GM19240 (cell line): ENCODE measurements around the genes WASF2 and THEMIS2.

DNA sequence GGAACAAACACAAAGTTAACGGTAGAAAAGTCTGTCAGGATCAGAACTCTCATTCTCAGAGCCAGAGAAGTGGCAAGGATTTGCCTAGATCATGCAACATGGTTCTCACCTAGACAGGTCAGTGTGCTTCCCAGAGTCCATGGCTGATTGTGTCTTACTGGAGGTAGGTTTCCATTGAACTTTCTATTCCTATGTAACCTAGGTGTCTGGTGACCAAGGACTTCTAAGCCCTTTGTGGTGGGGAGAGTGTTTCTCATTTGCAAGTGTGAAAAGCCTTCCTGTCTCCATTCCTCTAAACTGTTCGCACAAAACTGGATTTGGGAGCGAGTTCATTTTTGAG is 1.0 kb downstream of the NUDC start:
- RRBS = no CpG with 5 or more reads among the region's 3 CpGs

DNA sequence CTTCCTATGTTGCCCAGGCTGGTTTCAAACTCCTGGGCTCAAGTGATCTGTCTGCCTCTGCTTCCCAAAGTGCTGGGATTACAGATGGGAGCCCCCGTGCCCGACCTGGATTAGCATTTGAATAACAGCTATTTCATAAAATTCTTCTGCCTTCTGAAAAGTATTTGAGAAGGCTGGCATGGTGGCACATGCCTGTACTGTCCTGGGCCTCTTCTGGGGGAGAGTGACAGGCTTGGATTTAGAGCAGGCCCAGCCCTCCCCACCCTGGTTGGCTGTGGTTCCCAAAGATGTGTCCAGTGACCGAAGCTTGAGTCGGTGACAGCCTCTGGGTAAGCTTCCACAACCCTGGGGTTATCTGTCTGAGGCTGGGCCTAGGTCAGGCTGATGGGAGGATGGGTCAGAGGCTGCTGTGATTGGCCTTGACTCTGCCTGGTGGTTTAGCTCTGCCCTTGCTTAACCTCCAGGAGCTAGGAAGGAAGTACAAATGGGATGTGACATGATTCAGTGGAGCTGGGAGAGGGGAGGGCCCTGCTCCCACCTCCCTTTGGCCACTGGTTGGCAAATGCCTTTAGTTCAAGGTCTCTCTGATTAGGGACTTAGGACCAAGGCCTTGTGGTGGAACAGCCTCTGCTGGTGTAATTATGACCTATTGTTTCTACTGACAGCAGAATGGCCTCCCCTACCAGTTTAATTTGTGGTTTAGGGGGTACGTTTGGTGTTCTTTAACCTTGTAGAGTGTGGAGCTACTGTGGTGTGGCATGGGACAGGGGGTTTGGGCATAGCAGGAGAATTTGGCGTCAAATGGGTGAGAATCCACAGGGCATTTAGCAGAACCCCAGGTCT is 16.5 kb downstream of the NUDC start:
- RRBS = no CpG with 5 or more reads among the region's 6 CpGs

DNA sequence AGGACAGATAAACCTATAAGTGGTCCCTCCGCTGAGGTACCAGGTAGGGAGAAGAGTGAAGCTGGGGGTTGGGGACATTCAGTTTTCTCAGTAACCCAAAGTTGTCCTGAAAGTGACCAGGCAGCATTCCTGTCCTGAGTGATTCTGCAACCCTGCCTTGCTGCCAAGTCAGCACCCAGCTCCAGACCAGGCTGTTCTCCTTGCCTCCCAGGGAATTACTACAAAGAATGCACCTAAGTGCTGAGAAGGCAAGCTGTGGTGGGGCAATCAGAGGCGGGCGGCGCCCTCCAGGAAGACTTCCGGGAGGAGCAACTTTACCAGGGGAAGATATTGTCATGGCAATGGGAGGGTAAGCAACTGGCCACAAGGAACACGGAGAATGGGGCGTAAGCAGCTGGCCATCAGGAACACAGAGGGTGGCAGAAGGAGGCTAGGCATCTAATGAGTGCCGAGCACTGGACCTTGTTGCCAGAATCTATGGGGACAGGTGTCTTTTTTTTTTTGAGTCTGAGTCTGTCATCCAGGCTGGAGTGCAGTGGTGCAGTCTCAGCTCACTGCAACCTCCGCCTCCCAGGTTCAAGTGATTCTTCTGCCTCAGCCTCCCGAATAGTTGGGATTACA is 4.4 kb downstream of the TENT5B start:
- RRBS = no CpG with 5 or more reads among the region's 10 CpGs

DNA sequence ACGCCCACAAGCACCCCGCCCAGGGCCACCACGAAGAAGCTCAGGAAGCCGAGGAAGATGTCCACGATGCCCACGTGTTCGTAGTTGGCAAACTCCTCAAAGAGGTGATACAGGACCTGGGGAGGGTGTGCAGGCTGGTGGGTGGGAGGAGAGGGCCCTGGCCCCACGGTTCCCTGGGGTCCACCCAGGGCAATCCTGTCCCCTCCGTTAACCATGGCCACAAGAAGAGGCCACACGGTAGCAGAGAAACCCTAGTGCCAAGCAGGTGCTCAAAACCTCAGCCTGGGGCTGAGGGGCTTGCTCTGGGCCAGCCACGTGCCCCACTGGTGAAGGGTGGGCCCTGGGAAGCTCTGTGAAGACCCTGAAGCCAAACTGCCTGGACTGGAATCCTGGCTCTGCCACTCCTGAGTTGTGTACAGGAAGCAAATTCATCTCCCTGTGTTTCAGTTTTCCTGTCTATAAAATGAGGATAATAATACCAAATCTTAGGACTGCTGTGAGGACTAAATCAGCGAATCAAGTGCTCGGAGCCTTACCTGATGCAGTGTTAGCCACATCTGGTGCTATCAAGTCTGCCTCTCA is 45.2 kb downstream of the SLC9A1 start:
- RRBS = no CpG with 5 or more reads among the region's 13 CpGs

GRCh38 chr1:27116680-27117456 is 38.1 kb downstream of the SLC9A1 start:
- RRBS = no CpG with 5 or more reads among the region's 6 CpGs

DNA sequence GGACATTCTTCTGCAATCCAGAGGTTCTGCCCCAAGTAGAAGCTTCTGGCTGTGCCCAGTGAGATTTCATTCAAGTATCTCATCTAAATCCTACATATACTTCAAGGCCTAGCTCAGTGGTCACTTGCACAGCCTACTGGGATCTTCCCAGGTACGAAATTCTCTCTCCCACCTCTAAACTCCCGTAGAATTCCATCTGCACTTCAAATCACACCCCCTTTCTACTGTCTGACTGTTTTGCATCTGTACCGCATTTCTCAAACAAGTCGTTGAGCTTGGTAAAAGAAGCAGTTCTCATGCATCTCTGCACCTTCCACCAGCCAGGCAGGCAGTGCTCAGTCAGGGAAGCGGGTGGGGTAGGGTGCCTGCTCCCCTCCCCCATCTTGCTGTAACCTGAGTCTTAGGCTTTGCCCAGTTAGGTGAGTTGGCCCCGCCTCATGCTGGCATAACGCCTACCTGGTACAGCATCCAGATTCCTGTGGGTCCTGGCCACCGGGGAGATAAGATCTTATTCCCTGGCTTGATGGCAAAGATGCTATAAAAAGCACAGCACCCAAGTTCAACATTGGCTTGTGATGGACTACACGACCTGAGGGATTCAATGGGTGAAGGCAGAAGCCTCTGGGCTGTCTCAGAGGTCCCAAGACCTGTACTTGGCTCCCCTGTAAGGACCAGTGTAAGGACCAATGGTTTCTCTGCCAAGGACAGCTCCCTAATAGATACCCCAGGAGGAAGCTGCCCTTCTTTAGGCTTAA is 13.4 kb downstream of the SLC9A1 start:
- RRBS = no CpG with 5 or more reads among the region's 9 CpGs

DNA sequence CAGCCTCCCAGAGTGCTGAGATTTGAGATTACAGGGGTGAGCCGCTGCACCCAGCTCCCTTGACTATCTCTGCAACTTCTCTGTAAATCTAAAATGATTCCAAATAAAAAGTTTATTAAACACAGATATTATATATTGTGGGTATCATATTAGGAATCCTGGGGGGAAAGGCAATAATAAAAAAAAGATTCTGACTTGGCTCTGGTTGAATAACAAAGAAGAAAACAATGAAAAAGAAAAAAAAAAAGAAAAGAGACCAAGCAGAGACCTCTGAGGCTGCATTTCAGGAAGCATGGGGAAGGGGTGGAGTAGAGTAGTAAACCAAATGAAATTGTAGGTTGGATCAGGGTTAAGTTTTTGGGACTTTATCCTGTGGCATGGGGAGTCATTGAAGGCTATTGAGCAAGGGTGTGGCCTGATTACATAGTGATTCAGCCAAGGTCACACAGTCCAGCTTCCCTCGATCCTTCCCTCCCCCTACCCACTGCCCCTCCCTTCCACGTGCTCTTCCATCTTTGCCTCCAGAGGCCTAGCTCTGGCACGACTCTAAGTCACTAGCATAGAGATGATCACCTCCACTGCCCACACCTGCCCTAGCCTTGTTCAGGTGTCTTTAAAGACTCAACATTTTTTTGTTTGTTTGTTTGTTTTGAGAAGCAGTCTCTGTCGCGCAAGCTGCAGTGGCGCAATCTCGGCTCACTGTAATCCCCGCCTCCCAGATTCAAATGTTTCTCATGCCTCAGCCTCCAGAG is 37.0 kb upstream of the SLC9A1 start:
- RRBS = no CpG with 5 or more reads among the region's 9 CpGs

DNA sequence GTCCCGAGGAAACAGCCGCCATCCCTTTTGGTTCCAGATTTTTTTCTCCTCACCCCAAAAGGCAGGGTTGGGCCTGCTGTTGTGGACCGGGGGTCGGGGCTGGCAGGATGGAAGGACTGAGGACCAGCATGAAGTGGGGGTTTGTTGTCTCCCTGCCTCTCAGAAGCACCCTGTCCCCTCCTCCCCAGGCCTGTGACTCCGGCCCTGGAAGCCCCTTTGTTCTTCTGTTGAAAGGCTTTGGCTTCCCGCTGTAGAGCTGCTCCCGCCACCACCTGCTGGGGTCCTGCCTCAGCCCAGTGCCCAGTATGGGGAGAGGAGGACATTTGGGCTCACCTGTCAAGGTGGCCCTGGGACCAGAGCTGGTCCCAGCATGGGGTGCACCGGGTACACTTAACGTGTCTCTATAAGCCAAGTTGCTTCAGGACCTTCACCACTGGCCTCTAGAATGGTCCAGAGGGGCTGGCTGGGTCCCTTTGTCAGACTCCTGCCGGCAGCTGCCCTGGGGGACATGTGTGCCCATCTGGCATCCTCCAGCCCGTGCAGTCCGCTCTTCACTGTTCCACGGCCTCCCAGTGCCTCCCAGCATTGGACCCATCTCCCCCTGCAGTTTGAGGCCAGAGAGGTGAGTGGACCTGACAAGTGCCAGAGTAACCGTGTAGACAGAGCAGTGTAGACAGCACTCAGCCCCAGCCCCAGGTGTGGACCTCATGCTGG is 6.2 kb upstream of the SYTL1 start:
- RRBS = 95% methylated on average over 2 of the region's 14 CpGs

DNA sequence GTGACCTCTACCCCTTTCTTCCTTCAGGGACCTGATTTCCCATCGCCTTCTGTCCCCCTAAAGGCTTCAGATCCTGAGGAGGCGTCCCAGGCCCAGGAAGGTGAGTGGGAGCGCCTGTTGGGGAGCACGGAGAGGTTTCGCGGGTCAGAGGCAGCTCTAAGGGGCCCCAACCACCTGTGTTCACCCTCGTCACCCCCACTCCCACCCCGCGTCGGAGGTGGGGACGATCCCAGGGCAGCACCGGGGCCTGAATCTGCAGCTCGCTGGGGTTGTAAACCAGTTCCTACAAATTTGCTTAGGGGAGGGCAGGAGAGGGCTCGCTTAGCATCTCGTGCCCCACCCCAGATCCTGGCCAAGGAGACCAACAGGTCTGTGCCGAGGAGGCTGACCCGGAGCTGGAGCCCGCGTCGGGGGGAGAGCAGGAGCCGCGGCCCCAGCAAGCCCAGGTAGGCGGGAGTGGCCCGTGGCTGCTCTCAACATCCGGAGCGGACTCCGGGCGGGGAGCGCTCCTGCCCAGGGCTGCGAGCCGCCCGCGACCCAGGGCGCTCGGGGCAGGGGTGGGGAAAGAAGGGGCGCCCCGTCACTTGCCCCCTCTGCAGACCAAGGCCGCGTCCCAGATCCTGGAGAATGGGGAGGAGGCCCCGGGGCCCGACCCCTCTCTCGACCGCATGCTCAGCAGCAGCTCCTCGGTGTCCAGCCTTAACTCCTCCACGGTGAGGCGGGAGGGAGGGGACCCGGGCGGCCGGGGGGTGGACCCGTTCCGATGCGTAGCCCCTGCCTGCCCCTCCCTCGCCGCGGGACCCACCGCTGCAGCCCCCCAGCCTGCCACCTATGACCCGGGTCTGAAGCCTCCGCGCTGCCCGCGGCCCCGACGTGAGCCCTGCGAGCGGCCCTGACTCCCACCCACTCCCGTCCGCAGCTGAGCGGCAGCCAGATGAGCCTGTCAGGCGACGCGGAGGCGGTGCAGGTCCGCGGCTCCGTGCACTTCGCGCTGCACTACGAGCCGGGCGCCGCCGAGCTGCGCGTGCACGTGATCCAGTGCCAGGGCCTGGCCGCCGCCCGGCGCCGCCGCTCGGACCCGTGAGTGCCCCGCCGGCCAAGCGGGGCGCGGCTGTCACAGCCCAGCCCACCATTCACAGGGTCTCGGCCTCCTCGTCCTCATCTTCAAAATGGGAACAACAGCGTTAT is 7.6 kb downstream of the SYTL1 start:
- RRBS = 34% methylated on average over 30 of the region's 101 CpGs

DNA sequence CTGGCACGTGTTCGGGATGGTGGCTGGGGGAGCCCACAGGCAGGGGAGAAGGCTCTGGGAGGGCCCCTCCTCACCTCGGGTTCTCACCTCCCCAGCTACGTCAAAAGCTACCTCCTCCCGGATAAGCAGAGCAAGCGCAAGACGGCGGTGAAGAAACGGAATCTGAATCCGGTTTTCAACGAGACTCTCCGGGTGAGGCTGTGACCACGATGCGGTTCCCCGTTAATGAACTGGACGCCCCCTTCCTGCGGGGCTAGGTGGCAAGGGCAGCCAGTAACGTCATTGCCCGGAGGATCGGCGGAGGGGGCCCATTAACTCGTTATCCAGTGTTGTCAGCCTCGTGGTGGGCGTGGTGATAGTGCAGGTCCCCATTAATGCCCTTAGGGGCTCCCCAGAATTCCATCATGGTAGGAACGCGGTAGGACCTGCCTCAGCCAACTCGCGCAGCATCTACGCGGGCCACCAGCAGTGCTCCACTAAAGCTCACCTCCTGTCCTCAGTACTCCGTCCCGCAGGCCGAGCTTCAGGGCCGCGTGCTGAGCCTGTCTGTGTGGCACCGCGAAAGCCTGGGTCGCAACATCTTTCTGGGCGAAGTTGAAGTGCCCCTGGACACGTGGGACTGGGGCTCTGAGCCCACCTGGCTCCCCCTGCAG is 8.6 kb downstream of the SYTL1 start:
- RRBS = 94% methylated on average over 6 of the region's 40 CpGs

DNA sequence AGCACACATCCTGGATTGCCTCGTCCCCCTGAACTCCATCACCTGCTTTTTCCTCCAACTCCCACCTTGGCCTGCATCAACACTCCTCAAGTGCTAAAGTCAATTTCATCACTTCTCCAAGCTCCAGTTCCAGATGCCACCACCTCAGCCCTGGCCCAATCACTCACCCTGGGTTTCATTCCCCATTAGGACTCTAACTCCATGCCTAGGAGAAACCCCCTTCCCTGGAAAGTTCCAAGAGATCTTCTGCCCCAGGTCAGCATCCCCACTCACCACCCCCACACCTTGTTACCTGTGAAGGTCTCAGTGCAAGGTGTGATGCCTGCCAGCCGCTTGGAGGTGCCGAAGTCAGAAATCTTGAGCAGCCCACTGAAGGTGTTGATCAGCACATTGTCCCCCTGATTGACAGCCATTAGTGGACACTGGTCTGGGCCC is 7.6 kb downstream of the MAP3K6 start:
- RRBS = no CpG with 5 or more reads among the region's 3 CpGs

DNA sequence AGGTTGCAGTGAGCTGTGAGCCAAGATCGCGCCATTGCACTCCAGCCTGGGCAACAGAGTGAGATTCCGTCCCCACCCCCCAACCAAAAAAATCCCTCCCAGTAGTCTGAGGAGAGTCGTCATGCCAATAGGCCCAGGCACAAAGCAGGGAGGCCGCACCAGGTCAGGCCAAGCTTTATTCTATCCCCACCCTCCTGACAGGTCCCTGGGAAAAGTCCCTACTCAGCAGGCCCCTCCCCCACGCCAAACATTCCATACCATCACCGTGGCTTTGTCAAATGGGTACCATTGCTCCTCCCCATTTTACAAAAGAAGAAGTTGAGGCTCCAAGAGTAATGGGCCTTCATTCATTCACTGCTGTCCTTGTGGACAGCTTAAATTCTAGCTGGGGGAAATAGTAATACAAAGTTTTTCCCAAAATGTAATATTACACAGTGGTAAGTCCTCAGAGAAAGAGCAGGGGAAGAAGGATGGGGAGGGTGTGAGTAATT is 5.4 kb downstream of the GPR3 start:
- RRBS = no CpG with 5 or more reads among the region's 7 CpGs

DNA sequence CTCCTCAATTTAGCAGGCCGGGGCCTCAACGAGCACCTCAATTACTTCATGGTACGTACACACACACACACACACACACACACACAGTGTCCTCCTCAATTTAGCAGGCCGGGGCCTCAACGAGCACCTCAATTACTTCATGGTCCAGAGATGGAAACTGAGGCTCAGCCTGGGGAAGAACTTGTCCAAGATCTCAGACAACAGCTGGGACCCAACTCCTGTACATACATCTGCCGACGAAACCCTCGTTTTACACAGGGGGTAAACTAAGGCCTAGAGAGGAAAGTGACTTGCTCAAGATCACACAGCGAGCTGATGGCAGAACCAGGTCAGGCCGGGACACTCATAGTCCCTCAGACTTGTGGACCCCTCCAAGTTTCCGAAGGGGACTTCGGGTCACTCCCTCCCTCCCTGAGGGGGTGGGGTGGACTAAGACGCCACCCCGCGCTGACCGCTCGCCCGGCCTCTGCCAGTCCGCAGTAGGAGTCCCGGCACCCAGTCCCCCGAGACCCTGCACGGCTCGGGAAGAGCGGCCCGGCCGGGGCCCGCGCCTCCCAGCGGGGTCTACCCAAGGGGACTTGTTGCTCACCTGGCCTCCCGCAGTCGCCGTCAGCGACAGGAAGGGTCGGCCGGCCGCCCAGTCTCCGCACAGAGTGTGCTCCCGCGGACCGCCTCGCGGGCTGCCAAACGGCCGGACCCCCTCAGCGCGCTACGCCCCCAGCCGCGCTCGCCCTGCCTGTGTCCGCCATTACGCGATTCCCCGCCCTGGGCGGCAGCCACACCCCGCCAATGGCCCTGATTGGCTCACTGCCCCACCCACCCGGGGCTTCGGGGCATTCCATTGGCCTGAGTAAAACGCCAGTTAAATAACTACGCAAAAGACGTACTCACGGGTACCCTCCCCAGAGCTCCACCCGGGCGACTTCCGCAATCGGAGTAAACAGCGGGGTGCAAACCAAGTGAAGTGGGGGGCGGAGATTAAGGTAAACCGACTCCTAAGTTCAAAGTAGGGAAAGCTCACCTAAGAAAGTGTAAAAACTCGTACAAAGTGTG is at the start of gene WASF2:
Gene WASF2, minus strand, starts transcription at position 771 of the 1,053 bp plus-strand sequence.
- RRBS = 1% methylated on average over 25 of the region's 70 CpGs

- RRBS = no CpG with 5 or more reads among the region's 24 CpGs
Observed at GRCh38 chr1:27526809-27527706, 37.1 kb upstream of the WASF2 start.

- RRBS = no CpG with 5 or more reads among the region's 13 CpGs
Observed at GRCh38 chr1:27536677-27537331, 46.8 kb upstream of the WASF2 start.

DNA sequence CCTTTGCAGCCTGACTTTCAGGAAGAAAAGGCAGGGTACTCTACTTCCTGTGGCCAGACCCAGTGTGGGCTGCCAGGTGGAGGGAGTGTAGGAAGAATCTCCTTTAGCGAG is 33.0 kb downstream of the AHDC1 start:
- RRBS = no CpG with 5 or more reads among the region's 1 CpG

DNA sequence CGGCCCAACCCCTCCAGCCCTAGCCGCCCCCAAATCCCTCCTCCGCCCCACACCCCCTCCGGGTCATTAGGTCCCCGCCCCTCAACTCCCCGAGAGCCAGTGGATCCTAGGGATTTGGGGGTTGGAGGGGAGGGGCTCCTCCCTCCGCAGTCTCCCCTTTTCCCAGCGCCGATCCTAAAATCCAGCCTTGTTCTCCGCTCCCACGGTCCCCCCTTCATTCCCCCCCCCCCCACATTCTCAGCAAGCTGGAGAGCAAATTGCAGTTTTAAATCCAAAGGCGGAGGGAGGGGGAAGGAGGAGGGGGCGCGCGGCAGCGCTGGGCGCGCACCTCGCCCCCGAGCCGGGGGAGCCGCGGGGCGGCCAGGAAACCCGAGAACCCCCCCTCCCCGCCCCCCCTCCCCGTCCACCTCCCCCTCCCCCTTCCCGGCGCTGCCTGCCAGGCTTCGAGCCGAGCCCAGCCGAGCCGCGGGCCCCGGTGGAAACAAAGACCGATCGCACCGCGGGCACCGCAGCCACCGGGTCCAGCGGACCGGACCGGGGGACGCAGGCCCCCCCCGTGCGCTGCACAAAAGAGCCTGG is 1.1 kb downstream of the AHDC1 start:
- RRBS = 3% methylated on average over 27 of the region's 47 CpGs

DNA sequence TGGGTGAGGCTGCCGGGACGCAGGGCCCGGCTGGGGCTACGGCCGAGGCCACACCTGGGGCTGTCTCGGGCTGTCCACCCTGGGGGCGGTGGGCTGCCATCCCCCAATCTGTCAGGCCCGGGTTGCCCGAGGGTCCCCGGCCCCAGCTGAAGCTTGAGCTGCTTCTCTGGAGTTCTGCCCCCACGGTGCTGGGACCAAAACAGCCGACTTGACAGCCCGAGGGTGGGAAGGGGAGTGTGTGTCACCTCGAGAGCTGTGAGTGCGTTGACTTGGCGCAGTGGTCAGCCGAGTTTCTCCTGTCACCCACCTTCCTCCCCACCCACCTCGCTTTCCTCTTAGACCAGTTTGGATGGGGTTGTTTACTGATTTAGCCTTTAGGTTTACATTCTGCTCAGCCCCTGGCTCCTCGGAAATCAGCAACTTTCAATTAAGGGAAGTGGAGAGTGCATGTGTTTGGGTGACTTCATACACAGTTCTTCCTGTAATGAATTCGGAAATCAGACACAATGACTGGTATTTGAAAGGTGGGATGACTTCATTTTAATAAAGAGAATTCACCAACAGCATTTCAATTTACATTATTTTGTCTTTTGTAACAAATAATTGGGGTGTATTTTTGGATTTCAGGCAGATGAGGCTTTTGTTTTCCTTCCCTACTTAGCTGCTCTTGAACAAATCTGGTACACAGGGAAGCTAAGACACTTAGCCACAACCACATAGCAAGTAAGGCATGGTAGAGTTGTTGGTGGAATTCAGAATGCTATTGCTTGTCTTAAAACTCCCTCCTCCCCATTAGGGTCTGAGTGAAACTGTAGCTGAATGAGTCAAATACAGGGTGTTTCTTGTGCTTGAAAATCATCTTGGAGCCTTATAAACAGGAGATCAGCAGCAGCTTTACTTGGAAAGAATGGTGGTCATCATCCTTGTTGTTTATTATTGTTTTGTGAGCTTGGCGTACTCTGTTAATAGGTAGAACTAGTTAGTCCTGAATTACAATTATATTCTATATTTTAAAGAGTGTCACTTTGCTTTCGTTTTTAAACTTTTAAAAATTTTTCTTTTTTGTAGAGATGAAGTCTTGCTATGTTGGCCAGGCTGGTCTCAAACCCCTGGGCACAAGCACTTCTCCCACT is 823 bp downstream of the STX12 start:
- RRBS = 4% methylated on average over 5 of the region's 22 CpGs

GRCh38 chr1:27872158-27872728 is at the start of gene THEMIS2:
THEMIS2 (plus strand) TSS chr1:27872544.
- RRBS = 1% methylated on average over 7 of the region's 46 CpGs

DNA sequence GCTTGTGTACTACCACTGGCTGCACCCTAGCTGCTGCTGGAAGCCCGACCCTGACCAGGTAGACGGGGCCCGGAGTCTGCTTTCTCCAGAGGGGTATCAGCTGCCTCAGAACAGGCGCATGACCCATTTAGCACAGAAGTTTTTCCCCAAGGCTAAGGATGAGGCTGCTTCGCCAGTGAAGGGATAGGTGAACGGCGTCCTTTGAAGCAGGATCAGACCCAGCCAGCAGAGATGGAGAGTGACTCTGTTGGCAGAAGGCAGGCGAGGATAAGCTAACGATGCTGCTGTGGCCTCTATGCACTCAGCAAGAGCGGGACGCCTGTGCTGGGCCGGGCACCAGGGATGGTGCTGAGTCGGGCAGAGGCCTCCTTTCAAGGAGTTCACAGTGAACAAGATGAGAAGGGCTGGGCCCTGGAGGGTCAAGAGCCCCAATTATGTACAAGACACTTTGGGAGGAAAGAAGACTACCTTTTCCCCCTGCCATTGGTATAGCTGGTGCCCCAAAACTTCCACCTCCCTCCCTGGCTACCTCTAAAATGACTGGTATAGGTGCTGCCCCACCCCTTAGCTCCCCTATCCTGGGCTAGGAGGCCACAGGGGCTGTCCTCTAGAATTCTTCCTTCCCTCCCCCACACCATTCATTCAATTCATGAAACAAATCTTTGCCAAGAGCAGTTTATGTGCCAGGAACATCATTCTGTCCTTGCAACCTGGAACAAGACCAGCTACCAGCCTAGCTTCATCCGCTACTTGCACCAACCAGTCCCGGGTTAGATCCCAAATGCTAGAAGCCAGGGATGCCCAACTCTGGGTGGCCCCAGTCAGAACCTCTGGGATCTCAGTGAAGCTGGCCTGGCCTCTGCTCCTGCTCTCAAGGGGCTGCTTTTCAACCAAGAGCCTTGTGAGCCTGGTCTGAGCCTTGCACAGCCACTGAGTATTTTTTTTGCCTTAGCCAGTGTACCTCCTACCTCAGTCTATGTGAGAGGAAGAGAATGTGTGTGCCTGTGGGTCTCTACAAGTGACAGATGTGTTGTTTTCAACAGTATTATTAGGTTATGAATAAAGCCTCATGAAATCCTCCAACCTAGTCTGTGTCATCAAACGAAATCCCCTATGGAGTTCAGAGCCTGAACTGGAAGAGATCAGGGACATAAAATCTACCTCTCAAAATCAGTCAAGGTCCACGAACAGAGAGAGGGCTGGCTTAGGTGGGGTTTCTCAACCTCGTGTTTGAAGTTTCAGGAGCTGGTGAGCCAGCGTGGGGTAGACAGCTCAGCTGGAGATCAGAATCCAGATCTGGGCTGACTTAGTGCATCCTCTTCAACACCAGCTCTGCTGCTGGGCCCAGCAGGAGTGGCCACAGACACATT is 7.7 kb downstream of the XKR8 start:
- RRBS = no CpG with 5 or more reads among the region's 19 CpGs